Measurements from ENCODE around the genes TRAPPC2B, ZNF324 and MZF1.

- PRO-cap, result no peak
- RAMPAGE, long total RNA, 3 experiments, result no peak in any of the 3 experiments
Measured at GRCh38 chr19:57295087-57295736, 14.9 kb downstream of the ZNF460 start.

GRCh38 chr19:57362869-57363732 is at the start of gene TRAPPC2B:
TRAPPC2B (plus strand) TSS chr19:57363551.
- PRO-cap, result bidirectional peak, plus-strand start at chr19:57363587, minus-strand start at chr19:57363253
- RAMPAGE, long total RNA, 3 experiments, result start-site peak on the plus strand in 3 of 3 experiments, at chr19:57363502-57363575 at its widest, 118 to 178 reads per replicate

GRCh38 chr19:57363733-57364265 is 448 bp downstream of the TRAPPC2B start:
- PRO-cap, result no peak
- RAMPAGE, long total RNA, 3 experiments, result no peak in any of the 3 experiments

DNA sequence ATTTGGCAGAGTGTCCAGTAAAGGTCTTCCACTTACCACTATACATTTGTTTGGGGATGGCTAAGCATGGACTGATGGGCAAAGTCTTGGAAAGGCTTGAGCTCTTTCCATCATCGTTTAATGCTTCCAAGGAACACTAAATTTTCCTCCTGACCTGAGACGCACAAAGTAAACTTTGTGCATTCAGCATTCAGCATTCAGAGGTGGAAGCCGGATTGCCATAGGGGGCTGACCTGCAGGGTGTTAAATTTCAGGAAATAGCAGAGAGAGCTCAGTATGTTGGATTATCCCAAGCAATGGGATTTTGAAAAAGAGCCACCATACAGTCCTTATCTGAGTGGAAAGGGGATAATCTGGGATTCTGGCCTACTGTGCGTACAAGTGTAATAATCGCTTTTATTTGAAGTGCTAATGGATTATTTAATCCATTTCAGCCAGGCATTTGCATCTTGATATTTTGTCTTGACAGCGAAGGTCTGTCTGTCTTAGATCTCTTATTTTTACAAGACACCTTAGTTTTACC is 14.0 kb downstream of the ZNF552 start:
- PRO-cap, result no peak
- RAMPAGE, long total RNA, 3 experiments, result no peak in any of the 3 experiments

DNA sequence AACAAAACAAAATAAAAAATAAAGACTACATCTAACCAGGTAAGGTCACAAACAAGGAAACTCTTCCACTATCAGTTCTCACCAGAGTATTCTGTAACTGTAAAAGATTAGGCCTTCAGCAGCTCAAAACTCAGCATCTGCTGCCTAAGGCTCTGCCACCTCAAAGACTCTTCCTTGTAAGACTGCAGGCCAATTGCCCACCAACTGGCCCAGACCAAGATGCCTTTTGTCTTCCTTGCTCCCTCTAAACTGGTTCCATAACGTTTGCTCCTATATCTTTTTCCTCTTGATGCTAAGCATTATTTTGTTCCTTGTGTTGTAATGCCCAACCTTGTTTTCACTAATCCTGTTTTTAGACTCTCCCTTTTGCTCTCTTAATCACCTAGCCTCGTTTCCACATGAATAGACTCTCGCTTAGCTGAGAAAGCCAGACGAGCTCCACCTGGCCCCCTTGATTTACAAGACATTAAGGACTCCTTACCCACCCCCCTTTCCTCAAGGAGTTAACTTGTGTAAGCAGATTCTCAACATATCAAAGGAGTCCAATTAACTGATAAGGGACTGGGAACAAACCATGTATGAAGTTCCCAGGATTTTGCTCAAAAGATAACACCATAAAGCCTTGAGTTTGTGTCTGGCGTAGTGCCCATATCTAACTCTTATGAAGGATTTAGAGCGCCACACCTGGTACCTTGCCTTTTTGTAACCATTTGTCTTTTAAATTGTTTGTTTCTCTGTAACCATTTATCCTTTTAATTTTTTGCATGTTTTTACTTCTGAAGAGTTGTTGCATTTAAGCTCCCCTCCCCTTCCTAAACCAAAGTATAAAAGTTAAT is 1.4 kb downstream of the ZNF814 start:
- PRO-cap, result no peak
- RAMPAGE, long total RNA, 3 experiments, result no peak in any of the 3 experiments

- PRO-cap, result no peak
- RAMPAGE, long total RNA, 3 experiments, result no peak in any of the 3 experiments
Measured at GRCh38 chr19:57926987-57927523, 8.1 kb downstream of the ZNF418 start.

- PRO-cap, result no peak
- RAMPAGE, long total RNA, 3 experiments, result no peak in any of the 3 experiments
Measured at GRCh38 chr19:58059385-58060451, 636 bp downstream of the ZNF135 start.

DNA sequence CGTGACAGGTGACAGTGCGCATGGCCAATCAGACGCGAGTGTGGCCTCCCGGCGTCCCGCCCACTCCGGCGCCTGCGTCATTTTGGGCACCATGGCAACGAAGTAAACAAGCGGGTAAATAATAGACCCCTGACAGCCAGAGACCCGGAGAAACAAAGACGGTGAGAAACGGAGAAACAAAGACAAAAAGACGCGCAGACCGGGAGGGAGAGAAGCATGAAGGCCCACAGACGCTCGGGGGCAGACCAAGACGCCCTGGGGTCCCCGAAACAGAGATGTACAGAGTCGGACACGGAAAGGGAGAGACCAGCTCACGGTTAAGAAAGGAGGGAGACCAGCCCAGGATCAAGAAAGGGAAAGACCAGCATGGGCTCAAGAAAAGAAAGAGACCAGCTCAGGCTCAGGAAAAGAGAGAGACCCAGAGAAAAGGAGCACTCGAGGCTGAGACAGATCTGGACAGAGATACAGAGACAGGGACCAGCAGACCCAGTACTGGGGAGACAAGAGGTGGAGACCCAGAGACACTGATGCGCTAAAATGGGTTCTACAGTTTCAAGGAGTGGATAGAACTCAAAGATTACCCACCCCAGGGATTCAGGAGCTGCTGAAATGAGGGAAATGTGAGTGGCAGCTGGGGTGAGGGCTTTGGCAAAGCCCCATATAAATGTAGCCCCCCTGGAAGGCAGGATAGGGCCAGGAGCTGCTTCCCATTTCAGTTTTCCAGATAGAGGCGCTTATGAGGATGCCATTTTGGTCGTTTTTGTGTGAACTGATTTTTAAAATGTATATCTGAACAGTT is 496 bp upstream of the ZSCAN18 start:
- PRO-cap, result bidirectional peak, plus-strand start at position 150 of the sequence, minus-strand start outside the sequence
- RAMPAGE, long total RNA, 3 experiments, result no peak in any of the 3 experiments

GRCh38 chr19:58279108-58280010 is 604 bp downstream of the ZNF8 start:
- PRO-cap, result no peak
- RAMPAGE, long total RNA, 3 experiments, result no peak in any of the 3 experiments

GRCh38 chr19:58346726-58348095 is 6.1 kb downstream of the A1BG start:
- PRO-cap, result bidirectional peak, plus-strand start at chr19:58347762, minus-strand start at chr19:58347622
- RAMPAGE, long total RNA, 3 experiments, result start-site peak on the minus strand in 3 of 3 experiments, at chr19:58347616-58347644 at its widest, 17 to 75 reads per replicate

GRCh38 chr19:58396048-58396751 is 744 bp downstream of the RNF225 start:
- PRO-cap, result no peak
- RAMPAGE, long total RNA, 3 experiments, result no peak in any of the 3 experiments

DNA sequence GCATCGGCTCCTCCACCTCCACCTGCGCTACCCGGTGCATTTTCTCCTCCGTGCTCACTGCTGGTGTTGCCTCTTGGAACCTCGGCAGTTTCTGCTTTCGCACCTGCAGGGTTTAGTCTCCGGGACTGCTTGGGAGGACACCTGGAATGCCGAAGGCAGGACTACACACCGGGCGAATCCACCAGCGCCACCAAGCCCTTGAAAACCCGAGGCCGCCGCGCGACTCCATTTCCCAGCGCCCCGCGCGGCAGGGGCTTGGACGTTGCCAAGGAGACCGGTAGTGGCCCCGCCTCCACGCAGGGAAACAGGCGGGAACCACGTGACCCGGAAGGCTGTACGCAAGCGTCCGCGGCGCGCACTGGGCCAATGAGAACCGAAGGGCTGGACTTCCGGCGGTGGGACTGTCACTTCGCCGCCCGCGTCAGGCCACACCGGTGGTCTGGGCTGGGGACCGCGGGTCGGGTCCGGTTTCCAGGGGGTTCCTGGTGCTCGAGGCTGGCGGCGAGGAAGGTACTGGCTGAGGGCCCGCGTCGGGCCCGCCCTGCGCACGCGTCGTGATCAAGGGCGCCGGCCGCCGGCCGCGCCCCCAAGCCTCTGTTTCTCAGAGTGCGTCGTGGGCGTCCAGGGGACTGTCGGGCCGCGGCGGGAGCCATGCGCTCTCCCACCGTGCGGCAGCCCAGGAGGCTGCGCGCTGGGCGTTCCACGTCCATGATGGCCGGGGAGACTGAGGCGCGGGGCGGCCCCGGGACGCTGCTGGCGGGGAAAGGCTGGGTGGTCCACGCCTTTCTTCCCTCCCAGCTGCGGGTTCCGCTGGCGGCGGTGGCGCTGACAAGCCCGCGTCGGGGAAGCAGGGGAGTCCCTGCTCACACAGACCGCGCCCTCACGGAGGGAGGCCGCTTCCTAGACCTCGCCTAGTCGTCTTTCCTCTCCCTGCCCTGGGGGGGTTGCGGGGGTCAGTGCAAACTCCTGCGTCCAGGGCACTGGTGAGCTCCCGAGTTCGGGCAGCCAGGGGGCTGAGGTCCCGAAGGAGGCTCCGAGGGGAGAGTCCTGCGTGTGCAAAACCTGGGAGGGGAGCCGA is at the start of gene ZNF324:
Gene ZNF324 (plus strand): TSS at position 407 of the 1,078 bp plus-strand sequence.
- PRO-cap, result unidirectional peak, plus-strand start at position 429 of the sequence; unidirectional peak, plus-strand start at position 604 of the sequence
- RAMPAGE, long total RNA, 3 experiments, result start-site peak on the plus strand in 1 of 3 experiments, centred at position 391 of the sequence, 12 reads per replicate

DNA sequence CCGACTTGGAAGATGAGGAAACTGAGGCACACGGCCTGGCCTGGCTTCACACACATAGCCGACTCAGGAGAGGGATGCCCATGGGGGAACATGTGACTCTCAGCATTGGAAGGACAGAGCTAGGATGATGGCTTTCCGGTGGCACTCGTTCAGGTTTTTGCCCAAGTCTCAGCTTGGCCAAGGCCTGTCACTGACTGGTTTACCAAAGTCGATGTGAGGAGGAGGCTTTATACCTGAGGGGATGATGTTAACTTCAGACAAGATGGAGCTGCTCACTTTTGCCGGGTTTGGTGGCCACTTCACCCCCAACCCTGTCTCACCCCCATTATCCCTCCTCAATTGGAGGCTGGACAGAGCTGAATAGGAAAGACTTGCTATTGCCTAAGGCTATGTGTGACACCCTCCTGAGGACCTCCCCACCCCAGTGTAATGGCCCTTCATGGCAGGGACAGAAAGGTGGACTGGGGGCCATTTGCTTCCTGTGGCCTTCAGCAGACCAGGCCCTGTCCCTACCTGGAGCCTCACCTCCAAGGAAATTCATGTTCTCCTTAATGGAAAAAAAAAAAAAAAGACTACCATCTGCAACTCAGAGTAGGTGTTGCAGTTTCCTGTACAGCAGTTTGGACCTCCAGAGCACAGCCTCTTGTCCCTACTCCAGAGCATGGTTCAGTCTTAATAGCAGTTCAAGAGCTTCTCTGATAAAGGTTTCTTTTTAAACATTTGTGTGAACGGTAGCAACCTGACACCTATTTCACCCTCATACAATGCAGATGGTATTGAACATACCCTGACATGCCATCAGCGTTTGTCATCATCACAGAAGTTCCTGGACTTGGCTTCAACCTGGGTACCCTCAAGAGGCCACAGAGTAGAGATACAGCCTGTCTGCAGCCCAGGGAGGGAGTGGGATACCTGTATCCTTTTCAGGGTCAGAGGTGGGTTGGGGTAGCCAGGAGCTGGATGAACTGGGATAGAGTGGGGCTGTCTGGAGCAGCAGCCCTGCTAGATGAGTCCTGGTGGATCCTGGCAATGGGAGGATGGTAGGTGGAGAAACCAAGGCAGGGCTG is 3.0 kb upstream of the ZNF446 start:
- PRO-cap, result no peak
- RAMPAGE, long total RNA, 3 experiments, result no peak in any of the 3 experiments

DNA sequence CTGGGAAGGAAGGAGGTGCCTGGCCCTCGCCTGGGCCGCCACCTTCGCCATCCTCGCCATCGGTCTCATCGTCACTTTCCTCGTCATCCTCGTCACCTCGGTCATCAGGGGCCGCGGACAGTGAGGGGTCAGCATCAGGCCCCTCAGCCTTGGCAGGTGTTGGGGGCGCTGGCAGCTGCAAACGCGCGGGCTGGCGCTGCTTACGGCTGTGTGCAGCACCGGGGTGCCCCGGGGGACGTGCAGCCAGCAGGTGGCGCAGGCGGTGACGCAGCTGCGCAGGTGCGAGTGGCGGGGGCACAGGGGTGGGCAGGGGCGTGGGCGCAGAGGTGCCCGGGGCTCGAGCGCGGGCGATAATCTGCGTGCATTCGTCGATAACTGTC is 2.7 kb downstream of the ZBTB45 start:
- PRO-cap, result no peak
- RAMPAGE, long total RNA, 3 experiments, result no peak in any of the 3 experiments

GRCh38 chr19:58561571-58561818 is 3.1 kb upstream of the UBE2M start:
- PRO-cap, result no peak
- RAMPAGE, long total RNA, 3 experiments, result no peak in any of the 3 experiments

GRCh38 chr19:58572900-58573868 is at the start of gene MZF1:
MZF1 (minus strand) TSS chr19:58573335.
- PRO-cap, result unidirectional peak, plus-strand start at chr19:58572971; bidirectional peak, plus-strand start at chr19:58573160, minus-strand start at chr19:58573058; bidirectional peak, plus-strand start at chr19:58573677, minus-strand start at chr19:58573543
- RAMPAGE, long total RNA, 3 experiments, result start-site peak on the minus strand in 2 of 3 experiments, at chr19:58573286-58573597 at its widest, 9 to 27 reads per replicate

Measured in subcutaneous adipose tissue (tissue), 3 donors.